Bronchial lymph node (tissue), 1 donor: ENCODE results near the genes KNDC1 and FRG2B.

DNA sequence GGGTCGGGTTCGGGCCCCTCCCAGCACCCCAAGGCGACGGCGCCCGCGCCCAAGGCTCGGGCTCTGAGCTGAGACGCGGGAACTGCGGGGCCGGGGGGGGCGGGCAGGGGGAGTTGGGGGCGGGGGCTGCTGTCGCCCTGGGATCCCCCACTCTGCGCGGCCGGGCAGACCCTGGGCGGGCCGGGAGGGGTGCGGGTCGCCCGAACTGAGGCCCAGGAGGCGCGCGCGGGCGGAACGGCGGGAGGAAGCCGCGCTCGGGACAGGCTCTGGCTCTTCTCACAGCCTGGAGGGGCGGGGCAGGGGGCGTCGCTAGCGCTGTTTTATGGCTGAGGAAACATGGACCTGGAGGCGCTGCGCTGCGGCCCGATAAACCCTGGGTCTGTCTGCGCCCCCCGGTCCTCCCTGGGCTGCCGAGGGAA, 1.7 kb upstream of the NKX6-2 start:
- PRO-cap, result no peak

- PRO-cap, result unidirectional peak, minus-strand start at chr10:132843143
Observed at GRCh38 chr10:132843033-132843320, 57.0 kb upstream of the NKX6-2 start.

DNA sequence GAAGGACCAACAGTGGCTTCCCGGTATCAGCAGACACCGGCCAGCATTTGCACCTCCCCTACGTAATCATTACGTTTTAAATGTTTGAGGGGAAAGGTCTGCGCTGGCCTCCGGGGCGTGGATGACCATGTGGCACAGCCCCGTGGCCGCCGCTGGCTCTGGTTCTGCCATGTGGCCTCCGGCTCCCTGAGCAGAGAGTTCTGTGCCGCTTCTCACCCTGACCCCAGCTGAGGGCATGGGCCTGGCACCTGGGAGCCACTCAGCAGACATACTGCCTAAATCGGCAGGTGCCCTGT, 25.5 kb downstream of the CFAP46 start:
- PRO-cap, result no peak

GRCh38 chr10:133159738-133160713, at the start of gene KNDC1:
KNDC1 (plus strand) TSS chr10:133160219.
- PRO-cap, result no peak

- PRO-cap, result no peak
Observed at GRCh38 chr10:133162076-133162580, 2.1 kb downstream of the KNDC1 start.

GRCh38 chr10:133224935-133225512, 5.0 kb upstream of the UTF1 start:
- PRO-cap, result no peak

DNA sequence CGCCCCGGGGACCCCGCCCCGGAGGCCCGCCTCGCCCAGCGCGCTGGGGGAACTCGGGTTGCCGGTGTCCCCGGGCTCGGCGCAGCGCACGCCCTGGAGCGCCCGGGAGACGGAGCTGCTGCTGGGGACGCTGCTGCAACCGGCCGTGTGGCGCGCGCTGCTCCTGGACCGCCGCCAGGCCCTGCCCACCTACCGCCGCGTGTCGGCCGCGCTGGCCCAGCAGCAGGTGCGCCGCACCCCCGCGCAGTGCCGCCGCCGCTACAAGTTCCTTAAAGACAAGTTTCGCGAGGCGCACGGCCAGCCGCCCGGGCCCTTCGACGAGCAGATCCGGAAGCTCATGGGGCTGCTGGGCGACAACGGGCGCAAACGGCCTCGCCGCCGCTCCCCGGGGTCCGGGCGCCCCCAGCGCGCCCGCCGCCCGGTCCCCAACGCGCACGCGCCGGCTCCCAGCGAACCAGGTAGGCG, 396 bp downstream of the UTF1 start:
- PRO-cap, result no peak

- PRO-cap, result bidirectional peak, plus-strand start at chr10:133235476, minus-strand start at chr10:133235409
Observed at GRCh38 chr10:133235234-133235842, 2.3 kb upstream of the VENTX start.

DNA sequence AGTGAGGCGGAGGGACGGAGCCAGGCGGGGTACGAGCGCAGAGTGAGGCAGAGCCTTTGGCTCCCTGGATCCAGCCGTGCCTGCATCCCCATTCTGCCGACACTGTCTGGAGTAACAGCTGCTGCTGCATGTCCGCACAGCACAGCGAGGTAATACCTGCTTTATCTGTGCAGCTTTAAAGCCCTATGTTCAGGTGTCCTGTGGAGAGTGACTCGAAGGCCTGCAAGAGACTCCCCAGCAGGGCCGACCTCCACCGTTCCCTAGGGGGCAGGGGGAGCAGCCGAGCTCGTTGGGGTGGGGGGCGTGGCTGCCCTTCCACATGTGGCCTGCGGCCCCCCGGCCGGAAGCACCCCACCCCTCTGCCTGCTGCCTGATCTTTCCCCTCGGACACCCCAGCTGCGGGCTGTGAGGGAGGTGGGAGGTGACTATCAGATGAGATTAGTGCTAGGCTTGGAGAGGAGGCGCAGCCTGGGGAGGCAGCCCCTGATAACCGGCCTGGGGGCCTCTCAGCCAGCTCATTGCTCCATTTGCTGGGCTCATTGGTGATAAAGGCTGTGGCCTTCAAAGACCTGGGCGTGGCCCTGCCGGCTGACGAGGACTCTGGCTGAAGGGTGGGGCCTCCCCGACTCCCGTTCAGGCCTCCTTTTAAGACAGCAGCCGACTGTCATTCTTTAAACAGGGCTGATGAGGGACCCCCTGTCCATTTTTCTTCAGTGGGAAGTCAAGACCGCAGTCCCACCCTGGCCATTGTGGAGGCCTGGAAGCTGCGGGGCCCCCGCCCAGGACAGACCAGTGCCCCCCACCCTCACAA, 8.0 kb downstream of the VENTX start:
- PRO-cap, result no peak

DNA sequence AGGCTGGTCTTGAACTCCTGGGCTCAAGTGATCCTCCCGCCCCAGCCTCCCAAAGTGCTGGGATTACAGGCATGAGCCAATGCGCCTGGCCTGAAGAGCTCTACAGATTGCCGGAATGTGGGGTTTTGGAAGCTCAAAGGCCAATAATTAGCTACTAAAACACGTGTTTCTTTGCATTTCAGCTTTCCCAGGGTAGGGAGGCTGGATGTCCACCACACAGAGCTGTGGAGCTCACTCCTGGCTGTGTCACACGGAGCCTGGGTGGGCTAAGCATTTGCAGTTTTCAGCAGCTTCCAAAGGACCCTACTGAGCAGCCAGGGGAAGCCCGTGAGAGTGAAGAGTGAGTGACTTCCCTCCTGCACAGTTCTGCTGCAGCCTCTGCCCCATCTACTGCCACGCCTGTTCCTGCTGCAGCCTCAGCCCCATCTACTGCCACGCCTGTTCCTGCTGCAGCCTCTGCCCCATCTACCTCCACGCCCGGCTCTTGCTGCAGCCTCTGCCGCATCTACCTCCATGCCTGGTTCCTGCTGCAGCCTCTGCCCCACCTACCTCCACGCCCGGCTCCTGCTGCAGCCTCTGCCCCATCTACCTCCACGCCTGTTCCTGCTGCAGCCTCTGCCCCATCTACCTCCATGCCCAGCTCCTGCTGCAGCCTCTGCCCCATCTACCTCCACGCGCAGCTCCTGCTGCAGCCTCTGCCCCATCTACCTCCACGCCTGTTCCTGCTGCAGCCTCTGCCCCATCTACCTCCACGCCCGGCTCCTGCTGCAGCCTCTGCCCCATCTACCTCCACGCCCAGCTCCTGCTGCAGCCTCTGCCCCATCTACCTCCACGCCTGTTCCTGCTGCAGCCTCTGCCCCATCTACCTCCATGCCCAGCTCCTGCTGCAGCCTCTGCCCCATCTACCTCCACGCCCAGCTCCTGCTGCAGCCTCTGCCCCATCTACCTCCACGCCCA, 12.1 kb downstream of the ADAM8 start:
- PRO-cap, result no peak

DNA sequence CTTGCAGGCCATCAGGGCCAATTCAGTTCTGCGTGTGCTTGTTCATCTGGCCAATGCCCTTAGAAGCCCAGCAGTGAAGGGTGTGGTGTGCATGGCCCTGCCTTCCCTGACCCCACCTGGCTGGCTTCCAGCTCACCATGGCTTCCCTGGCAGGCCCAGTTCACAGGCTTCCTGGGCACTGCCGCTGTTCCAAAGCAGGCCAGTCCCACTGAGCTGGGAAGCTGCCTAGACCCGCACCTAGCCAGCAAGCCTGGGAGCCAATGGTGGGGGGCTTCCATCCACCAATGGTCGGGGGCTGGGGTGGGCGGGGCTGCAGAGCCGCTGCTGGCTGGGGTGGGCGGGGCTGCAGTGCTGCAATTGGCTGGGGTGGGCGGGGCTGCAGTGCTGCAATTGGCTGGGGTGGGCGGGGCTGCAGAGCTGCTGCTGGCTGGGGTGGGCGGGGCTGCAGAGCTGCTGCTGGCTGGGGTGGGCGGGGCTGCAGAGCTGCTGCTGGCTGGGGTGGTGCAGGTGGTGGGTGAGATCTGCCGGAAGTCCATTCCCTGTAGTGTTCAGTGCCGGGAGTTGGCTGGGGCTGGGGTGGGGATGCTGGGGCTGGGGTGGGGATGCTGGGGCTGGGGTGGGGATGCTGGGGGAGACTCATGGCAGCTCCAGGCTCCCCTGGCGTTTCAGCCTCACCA, 12.4 kb downstream of the CALY start:
- PRO-cap, result no peak

- PRO-cap, result no peak
Observed at GRCh38 chr10:133348195-133348582, 1.0 kb downstream of the PRAP1 start.

DNA sequence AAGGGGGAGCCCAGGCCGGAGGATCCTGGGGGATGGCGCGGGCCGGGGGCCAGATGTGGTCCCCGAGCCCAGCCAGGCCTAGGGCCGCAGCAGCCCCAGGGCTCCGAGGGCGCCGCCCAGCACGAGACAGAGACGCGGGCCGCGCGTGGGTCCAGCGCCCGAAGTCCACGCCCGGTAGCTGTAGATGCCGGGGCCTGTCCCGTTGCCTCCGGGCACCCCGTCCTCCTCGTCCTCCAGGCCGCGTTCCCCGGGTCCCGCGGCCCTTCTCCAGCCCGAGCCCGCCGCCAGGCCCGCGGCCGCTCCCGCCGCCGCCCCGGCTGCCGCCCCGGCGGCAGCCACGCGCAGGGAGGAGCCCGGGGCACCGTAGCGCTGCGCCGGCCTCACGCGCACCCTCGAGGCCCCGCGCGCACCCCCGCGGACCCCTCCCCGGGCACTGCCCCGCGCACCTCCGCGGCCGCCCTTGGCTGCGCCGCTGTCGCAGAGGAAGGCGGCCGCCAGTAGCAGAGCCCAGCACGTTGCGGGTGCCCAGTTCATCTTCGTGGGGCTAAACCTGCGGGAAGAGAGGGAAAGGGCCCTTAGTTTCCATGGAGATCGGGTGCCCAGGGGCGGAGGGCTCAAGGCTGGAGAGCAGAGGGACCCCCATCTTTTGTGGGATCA, 1.1 kb downstream of the SPRN start:
- PRO-cap, result no peak

DNA sequence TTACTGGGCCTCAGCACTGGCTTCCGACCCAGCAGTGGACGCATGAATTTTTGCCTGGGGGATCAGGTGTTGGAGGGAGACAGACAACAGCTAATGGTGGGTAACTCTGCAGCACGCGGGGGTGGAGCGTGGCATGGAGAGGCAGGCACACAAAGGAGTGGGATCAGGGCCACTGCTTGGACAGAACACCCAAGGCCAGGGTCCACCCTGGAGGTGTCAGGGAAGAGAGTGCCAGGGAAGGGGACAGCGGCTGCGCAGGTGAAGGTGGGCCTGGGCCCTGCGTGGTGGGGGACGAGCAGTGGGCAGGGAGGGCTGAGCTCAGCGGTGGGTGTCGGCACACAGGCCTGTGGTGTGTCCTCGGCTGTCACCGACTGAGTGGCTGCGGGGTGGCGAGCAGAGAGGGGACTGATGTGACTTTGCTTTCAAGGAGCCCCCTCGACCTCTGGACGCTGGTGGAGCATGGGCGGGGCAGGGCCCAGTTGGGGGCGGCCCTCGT, 8.5 kb upstream of the SCART1 start:
- PRO-cap, result no peak

DNA sequence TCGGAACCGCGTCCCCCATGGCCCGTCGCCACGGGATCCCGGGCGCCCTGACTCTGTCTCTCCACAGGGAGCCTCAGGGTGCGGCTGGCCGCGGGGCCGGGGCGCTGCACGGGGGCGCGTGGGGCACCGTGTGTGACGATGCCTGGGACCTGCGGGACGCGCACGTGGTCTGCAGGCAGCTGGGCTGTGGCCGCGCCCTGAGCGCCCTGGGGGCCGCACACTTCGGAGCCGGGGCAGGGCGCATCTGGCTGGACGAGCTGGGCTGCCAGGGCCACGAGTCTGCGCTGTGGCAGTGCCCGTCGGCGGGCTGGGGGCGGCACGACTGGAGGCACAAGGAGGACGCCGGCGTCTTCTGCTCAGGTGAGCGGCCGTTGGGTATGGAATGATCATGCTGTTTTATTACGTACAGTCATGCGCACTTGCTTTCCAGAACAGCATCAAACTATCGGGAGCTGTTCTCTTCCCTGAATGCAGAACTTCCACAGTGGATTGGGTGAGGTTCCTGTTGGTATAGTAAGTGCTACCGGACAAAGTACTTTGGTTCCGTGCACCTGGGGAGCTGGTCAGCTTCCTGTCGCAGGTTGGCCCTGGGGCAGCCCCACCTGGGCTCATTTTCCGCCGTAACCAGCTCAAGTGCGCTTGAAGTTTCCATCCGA, 6.2 kb downstream of the SCART1 start:
- PRO-cap, result unidirectional peak, minus-strand start at position 281 of the sequence

DNA sequence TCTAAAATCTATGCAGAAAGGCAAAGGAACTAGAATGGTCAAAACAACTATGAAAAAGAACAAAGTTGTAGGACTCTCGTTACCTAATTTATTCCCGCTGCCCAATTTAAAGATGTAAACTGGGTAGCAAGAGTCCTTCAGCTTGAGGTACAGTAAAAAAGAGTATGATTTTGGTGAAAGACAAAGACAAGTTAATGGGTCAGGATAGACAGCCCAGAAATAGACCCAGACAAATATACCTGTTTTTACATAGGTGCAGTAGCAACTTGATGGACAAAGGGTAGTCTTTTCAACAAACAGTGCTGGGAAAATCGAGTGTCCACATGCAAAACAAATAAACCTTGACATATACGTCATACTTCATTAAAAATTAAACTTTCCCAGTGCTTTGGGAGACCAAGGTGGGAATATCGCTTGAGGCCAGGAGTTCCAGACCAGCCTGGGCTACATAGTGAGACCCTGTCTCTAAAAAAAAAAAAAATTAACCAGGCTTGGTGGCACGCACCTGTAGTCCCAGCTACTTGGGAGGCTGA, 12.1 kb upstream of the CYP2E1 start:
- PRO-cap, result no peak

DNA sequence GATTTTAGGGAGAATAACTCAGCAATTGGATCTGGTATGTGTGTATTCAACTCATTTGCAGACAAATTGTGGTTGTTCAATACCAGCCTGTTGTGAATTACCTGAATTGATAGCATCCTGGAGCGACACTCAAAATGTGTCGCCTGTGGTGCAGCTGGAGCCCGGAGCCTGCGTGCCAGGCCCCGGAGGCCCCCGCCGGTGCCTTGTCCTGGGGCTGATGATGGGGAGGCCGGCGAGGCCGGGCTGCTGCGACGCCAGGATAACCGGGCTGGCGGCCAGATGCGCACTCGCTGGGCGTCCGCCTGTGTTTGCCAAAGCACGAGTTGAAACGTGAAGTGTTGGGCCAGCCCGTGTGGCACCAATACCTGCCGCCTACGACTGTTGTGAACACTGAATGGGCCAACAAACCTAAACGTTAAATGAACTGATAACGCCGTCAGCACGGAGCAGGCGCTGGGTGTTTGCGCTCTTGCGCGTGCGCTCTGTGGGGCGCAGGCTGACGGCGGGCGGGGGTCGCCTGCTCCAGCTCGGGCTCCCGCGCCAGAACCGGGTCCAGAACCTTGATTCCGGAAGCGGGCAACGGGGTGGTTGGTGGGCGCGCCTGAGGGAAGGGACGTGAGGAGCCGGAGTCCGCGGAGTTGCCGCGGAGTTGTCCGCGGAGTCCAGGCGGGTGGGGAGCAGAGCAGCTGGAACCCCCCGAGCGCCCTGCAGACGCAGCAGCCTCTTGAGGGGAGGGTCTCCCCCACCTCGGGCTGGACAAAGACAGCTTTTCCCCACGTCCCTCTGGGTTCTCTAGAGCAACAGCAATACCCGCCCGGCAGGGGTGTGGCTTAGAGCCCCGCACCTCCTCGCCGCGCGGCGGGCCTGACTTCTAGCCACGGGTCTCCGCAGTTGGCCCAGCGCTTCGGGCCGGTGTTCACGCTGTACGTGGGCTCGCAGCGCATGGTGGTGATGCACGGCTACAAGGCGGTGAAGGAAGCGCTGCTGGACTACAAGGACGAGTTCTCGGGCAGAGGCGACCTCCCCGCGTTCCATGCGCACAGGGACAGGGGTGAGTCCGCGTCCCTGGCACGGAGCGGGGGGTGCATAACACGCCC, 775 bp downstream of the CYP2E1 start:
- PRO-cap, result no peak

GRCh38 chr10:133530228-133530867, 3.2 kb downstream of the CYP2E1 start:
- PRO-cap, result no peak

GRCh38 chr10:133626514-133627198, at the start of gene FRG2B:
FRG2B (minus strand) TSS chr10:133626795.
- PRO-cap, result no peak